ENCODE data around the gene LNPK.

DNA sequence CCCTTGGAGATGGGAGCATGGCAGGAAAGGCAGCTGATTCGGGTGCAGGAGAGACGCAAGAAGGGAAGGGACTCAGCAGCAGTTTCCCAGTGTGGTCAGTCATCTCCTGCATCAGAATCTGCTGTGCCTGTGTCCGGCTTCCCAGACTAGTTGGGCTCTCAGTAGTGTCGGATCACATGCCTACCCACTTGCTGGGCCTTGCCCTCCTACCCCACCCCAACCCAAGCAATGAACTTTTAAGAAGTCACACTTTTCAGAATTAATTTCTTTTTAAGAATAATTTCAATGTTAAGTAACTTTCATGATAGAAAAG, 7.1 kb downstream of the WIPF1 start:
- PRO-cap = no peak
- RAMPAGE, long total RNA = no peak

- PRO-cap = no peak
- RAMPAGE, long total RNA = no peak
These were observed 44.6 kb downstream of the CHRNA1 start for GRCh38 chr2:174719640-174720096.

- PRO-cap = unidirectional peak, plus-strand start at chr2:174788786
- RAMPAGE, long total RNA = no peak
These were observed 24.2 kb upstream of the CHRNA1 start for GRCh38 chr2:174788315-174789058.

DNA sequence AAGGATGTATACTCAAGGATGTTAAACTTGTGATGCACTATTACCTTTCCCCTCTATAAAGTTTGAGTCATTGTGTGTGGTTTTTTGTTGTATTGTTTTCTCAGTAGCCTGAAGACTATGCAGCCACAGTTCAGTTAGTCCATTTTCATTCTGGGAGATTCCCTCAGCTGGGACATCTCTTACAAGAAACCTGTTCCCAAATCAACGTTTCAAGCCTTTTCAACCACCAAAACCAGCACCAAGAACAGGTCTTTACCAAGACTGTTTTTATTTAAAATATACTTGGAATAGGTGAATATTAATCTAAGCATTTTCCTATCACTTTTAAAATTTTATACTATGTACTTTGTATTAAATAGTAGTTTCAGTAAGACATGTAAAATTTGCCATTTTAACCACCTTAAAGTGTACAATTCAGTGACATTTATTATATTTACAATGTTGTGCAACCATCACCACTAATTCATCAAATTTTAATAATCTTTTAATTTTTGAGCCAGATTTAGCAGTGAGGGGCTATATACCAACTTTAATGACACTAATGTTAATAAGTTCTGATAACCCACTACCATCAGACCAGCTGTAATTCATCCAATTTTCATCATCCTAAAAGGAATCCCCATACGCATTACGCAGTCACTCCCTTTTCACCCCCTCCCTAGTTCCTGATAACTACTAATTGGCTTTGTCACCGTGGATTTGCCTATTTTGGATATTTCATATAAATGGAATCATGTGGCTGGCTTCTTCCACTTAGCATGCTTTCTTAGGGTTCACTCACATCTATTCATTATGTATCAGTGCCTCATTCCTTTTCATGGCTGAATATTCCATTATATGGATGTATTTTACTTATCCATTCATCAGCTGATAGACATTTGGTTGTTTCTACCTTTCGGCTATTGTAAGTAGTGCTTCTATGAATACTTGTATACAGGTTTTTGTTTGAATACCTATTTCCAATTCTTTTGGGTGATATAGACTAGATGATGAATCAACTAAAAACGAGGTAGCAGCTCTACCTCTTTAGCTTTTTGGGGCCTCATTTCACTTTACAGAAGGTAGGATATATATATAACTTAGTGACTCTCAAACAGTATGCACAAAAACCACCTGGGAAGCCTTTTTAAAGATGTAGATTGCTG, 5.1 kb downstream of the ATP5MC3 start:
- PRO-cap = no peak
- RAMPAGE, long total RNA = no peak

GRCh38 chr2:175180508-175181125, 893 bp downstream of the ATP5MC3 start:
- PRO-cap = no peak
- RAMPAGE, long total RNA = no peak

DNA sequence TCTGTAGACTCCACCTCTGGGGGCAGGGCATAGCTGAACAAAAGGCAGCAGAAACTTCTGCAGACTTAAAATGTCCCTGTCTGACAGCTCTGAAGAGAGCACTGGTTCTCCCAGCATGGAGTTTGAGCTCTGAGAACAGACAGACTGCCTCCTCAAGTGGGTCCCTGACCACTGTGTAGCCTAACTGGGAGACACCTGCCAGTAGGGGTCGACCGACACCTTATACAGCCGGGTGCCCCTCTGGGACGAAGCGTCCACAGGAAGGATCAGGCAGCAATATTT, 44.0 kb downstream of the LNPK start:
- PRO-cap = no peak
- RAMPAGE, long total RNA = no peak

- PRO-cap = bidirectional peak, plus-strand start at chr2:176002377, minus-strand start at chr2:176002238
- RAMPAGE, long total RNA = no peak
These were observed at the start of gene LNPK for GRCh38 chr2:176002137-176002590. Gene LNPK (minus strand): TSS chr2:176002267.

DNA sequence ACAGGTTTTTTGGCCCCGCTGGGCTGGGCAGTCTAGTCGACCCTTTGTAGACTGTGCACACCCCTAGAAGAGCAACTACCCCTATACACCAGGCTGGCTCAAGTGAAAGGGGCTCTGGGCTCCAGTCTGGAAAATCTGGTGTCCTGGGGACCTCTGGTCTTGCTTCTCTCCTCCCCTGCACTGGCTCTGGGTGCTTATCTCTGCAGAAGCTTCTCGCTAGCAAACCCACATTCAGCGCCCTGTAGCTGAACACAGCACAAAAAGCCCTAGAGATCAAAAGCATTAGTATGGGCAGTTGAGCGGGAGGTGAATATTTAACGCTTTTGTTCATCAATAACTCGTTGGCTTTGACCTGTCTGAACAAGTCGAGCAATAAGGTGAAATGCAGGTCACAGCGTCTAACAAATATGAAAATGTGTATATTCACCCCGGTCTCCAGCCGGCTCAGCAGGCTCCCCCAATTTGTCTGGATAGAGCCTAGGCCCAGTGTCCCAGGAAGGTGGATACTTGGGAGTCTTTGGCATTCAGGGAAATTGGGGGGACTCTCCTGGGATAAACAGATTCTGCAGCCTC, 2.6 kb upstream of the HOXD4 start:
- PRO-cap = no peak
- RAMPAGE, long total RNA = no peak

- PRO-cap = no peak
- RAMPAGE, long total RNA = no peak
These were observed 5.0 kb downstream of the HOXD3 start for GRCh38 chr2:176161944-176162678.

GRCh38 chr2:176170448-176171040, 13.4 kb downstream of the HOXD3 start:
- PRO-cap = no peak
- RAMPAGE, long total RNA = no peak

DNA sequence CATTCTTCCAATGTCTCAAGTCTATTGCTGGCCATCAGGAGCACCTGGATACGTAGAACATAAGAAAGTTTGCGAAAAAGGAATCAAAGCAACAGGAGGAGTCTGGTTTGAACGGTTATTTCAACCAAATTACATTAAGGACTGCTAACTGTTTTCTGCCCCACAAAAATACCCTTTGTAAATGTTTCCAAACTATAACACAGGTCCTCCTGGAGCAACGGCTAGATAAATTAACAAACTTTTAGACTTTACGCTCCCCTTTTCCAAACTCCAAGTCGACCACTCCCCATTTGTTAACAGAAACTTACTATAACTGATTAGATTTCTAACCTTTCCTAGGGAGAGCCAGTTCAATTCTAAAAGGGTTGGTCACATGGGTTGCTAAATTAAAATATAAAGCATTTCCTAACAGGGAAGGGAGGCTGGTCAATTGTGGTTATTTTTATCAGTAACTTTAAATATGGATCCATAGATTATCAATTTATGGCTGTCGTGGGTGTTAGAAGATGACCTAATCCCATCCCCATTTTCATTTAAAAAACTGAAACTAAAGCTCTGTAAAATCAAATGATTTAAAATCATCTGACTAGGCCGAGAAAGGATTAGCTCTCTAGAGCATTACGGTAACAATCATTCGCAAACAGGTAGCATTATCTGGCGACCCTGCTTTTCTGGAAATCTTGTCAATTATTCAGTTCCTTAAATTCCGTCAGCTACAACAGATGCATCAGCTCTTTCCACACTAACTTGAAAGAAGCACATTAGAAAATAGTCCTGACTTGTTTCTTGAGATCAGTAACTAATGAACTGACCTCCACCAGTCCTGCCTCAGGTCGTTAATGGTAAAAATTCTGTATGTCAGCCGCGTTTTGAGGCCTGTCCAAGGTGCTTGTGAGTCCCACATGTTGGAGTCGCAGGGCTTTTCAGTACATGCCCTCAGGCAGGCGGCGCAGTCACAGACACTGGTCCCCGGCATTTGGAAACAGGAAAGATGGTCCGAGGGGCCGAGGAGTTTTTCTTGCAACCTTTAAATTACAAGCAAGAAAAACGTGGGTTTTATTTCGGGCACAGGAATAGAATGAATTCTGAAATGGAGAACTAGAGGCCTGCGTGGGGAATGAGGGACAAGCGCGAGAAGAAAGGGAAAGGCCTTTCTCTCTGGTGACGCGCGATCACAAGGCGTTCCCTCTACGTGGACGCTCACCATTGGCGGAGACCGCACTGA, 889 bp upstream of the HNRNPA3 start:
- PRO-cap = bidirectional peak, plus-strand start outside the sequence, minus-strand start at position 1,119 of the sequence
- RAMPAGE, long total RNA = no peak

DNA sequence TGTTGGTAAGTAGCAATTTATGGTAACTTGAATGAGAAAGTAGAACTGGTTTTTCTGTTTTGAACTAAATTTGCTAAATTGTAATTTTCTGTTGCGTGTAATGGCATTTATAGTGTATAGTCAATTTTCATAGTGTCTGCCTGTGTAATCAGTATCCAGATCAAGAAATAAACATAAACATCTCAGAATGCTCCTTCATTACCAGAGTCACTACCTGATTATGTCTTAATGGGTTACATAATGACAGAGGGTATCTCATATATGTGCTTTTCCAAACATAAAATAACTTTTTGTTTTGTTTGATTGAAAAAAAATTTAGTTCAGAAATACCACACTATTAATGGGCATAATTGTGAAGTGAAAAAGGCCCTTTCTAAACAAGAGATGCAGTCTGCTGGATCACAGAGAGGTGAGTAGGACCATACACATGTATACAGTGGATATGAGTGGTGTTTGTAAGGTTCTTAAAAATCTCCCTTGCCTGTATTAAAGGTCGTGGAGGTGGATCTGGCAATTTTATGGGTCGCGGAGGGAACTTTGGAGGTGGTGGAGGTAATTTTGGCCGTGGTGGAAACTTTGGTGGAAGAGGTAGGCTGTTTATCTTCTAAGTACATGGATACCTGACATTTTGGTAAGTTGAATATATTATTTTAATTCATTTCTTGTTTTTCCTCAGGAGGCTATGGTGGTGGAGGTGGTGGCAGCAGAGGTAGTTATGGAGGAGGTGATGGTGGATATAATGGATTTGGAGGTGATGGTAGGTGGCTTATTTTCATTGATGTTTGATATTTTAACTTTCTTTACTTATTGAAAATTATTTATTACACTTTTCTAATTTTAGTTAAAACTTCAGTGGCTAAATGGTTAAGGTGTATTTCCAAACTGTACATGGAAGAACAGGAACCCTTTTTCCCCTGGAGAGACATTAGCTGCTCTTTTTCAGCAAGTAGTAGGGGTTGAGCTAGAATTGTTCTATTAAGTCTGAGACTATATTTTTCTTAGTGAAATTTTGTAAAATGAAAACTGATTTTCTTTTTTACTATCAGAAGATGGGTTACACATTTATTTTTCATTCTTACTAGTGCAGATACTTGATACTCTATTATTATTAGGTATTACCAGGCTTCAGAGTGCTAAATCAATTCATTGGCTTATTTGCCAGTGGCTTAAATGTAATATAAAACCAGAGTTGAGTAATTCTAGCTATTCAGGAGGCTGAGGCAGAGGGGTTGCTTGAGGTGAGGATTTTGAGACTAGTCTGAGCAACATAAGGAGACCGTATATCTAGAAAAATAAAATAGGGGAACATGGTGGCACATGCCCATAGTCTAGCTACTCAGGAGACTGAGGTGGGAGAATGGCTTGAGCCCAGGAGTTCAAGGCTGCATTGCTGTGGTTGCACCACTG, 4.1 kb downstream of the HNRNPA3 start:
- PRO-cap = no peak
- RAMPAGE, long total RNA = no peak

DNA sequence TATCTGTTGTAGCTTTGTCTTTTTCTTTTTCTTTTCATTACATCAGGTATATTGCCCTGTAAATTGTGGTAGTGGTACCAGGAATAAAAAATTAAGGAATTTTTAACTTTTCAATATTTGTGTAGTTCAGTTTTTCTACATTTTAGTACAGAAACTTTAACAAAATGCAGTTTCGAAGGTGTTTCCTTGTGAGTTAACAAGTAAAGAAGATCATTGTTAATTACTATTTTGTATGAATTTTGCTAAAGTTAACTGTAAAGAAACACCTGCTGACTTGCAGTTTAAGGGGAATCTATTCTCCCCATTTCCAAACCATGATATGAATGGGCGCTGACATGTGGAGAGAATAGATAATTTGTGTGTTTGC, 7.1 kb downstream of the HNRNPA3 start:
- PRO-cap = no peak
- RAMPAGE, long total RNA = no peak

GRCh38 chr2:177233805-177234720, 21.5 kb downstream of the HNRNPA3 start:
- PRO-cap = no peak
- RAMPAGE, long total RNA = no peak

- PRO-cap = no peak
- RAMPAGE, long total RNA = no peak
These were observed 25.6 kb downstream of the NFE2L2 start for GRCh38 chr2:177238936-177239403.

- PRO-cap = no peak
- RAMPAGE, long total RNA = no peak
These were observed 25.8 kb upstream of the NFE2L2 start for GRCh38 chr2:177290354-177290746.

DNA sequence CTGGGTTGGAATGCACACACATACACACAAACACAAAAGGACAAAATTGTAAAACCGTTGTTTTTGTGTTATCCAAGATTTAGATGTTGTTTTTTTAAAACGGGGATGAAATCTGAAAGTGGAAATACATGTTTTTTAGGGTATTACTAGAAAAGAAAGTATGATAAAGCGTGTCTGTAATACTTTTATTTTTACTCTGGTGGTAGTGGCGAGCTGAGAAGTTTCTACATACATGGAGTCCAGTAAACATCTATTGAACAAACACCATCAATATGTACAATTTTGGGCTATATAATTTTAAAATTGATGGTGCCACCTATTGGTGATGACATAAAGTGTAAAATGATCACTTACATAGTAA, 31.4 kb upstream of the NFE2L2 start:
- PRO-cap = no peak
- RAMPAGE, long total RNA = no peak

- PRO-cap = no peak
- RAMPAGE, long total RNA = no peak
These were observed 157.5 kb downstream of the PDE11A start for GRCh38 chr2:177915125-177915480.

GRCh38 chr2:178414382-178415351, 36.3 kb downstream of the PRKRA start:
- PRO-cap = unidirectional peak, minus-strand start at chr2:178414725
- RAMPAGE, long total RNA = no peak

GRCh38 chr2:178538807-178539777, 58.8 kb downstream of the PLEKHA3 start:
- PRO-cap = no peak
- RAMPAGE, long total RNA = no peak

All from Karpas-422 (cell line).